ENCODE measurements around the genes ADRA1B and PTTG1.

DNA sequence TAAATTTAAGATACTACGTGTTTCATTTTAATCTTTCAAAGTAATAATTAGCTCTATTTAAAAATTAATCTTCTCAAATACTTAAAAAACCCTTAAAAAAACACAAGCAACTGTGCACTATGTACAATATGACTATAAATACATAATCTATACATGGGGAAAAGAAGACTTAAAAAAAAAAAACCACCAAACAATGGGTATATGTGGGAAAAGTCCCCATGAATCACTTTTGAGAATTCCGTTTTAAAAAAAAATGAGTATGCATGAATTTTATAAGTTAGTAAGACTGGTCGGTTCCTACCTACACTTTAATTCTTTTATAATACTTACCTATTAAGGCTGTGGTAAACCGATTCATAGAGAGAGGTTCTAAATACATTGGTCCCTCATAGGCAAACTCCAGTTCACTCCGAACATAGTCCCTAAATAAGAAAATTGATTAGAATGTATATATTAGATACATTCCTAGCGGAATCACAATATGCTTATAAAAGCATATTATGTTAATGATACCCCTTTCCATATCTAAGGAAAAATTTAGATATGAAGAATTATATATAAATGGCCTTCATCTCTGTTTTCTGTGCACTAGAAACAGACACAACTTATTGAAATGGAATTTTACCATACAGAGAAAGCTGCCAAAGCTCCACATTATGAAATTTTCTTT is 27.6 kb downstream of the RNF145 start:
- RRBS, result no CpG with 5 or more reads among the region's 6 CpGs

- RRBS, result no CpG with 5 or more reads among the region's 2 CpGs
These were observed 13.2 kb downstream of the RNF145 start for GRCh38 chr5:159195889-159196759.

DNA sequence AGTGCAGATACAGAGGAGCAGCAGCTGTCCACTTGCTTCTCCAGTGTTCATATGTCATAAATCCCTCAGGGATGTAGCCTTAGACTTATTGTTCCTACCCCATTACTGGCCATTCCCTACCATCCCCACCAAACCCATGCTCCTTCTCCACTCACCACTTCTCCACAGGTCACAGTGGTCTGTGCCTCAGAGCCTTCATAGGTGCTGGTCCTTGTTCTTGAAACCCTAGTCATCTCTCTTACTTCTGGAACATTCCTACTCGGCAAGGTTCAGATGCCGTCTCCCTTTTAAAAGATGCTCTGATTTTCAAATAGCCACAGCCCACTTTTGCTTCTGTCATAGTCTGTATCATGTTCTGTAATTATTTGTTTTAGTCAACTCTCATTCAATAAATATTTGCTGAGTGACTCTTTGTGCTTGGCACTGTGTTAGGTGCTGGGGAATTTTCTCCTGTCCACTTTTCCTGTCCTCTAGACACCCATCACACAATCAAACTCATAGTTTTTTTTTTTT is 181.2 kb upstream of the IL12B start:
- RRBS, result no CpG with 5 or more reads among the region's 2 CpGs

DNA sequence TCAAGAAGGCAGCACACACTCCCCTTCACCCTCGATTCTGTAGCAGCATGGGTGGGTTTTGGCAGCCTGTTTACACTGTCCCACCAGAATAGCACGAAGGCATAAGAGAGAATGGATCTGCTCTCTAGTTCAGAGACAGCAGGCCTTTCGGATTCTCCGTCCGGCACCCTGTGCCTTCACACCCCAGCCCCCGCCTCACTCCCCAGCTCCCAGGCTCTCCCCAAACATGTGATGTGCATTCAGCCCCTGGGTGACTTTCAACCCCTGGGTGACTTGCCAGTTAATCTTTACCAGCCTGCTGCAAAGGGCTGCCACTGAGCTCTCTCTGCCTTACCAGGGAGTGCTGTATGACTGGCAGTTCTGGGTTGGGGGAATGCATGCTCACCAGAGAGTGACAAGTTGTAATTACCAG is 5.0 kb upstream of the ADRA1B start:
- RRBS, result no CpG with 5 or more reads among the region's 6 CpGs

GRCh38 chr5:159912924-159913687 is 3.2 kb upstream of the ADRA1B start:
- RRBS, result no CpG with 5 or more reads among the region's 9 CpGs

GRCh38 chr5:159915744-159917018 is at the start of gene ADRA1B:
ADRA1B (plus strand) TSS chr5:159916482.
- RRBS, result 2% methylated on average over 19 of the region's 92 CpGs

DNA sequence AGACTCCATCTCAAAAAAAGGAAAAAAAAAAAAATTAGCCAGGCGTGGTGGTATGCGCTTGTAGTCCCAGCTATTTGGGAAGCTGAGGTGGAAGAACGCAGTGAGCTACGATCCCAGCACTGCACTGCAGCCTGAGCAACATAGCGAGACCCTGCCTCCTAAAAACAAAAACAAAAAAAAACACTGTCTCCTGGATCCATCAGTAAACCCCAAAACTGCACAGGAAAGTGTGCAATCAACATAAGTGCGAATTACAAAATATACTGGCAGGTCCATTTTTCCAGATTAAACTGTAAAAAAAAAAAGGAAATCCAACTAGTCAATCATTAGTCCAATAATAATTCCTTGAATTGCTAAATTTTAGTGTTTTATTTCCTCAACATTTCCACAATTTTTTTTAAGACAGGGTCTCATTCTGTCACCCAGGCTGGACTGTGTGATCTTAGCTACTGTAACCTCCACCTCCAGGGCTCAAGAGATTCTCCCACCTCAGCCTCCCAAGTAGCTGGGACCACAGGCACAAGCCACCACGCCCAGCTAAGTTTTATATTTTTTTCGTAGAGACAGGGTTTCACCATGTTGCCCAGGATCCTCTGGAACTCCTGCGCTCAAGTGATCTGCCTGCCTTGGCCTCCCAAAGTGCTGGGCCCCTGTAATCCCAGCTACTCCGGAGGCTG is 3.4 kb downstream of the PWWP2A start:
- RRBS, result no CpG with 5 or more reads among the region's 10 CpGs

GRCh38 chr5:160197175-160198272 is 31.8 kb upstream of the FABP6 start:
- RRBS, result no CpG with 5 or more reads among the region's 14 CpGs

DNA sequence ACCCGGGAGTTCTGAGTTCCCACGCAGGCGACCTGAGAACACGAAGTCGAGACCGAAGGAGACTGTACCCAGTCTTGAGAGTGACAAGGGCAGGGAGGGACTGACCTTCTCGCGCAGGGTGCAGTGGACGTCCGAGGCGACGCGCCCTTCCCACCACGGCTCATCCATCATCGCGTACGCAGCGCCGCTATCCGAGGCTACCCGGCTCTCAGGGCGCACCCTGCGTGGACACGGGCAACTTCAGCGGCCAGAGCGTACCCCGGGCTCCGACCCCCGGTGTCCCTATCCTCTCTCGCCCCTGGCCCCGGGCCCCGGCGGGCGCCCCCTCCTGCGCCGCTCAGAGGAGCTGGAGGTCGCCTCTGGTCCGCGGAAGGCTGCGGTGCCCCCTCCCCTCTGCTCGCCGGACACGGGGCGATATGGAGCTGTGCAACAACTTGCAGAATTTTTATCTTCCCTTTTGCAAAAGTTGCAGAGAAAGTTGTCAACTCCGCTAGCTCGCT is 561 bp downstream of the CCNJL start:
- RRBS, result 1% methylated on average over 16 of the region's 46 CpGs

DNA sequence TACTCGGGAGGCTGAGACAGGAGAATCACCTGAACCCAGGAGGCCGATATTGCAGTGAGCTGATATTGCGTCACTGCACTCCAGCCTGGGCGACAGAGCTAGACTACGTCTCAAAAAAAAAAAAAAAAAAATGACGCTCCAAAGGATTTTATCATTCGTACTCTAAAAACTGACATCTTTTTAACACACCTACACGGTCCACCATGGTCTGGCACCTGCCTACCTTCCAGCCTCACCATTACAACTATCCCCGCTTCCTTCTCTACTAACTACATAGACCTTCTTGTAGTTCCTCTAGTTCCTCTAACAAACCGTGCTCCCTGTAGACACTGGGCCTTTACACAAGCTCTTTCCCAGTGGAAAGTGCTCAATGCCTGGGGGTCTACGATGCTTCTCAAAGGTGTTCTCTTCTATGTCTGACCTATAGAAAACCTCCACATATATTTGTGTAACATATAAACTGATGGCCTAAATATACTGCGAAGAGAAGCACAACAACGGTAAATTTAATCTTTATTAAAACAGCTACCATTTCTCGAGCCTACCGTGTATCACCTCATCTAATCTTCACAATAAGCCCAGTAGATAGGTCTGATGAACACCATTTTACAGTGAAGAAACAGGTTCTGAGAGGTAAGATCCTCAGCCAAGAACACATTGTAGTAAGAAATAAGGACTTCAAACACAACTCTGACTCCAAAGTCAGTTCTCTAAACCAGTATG is 1.0 kb downstream of the SLU7 start:
- RRBS, result no CpG with 5 or more reads among the region's 15 CpGs

DNA sequence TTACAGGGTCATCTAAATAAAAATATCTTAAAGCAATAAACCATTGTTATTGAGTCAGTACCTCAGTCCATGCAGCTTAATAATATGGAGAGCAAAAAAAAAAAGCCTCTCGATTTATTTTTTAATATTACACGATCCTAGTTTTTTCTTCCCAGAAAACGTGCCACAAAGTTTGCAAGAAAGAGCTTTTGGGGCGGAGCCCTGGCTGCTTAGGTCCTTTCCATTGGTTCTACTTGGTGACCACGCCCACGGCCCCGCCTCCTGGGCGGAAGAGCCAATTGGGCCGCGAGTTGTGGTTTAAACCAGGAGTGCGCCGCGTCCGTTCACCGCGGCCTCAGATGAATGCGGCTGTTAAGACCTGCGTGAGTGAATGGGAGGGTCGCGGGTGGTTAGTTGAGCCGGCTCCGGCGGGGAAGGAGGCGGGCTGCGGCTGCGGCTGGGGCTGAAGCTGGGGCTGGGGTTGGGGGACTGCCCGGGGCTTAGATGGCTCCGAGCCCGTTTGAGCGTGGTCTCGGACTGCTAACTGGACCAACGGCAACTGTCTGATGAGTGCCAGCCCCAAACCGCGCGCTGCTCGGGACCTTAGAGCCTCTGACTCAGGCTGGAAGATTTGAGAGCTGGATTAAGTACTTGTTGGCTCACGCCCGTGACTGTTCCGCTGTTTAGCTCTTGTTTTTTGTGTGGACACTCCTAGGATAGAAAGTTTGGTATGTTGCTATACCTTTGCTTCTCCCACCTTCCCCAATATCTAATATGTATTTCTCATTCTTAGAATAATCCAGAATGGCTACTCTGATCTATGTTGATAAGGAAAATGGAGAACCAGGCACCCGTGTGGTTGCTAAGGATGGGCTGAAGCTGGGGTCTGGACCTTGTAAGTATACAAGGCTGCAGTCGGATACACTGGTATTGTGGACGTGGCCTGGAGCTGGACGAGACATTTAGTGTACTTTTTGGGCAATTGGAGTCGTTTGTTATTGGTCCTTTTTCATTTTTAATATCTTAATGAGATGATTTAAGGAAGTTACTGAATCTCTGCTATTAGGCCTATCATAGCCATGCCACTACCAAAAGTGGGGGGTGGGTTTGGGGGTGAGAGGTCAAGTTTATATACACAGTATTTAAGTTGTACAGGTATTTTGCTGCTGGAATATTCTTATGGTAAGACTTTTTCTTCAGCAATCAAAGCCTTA is at the start of gene PTTG1:
TSS of gene PTTG1 (plus strand) at position 326 of the 1,193 bp plus-strand sequence.
- RRBS, result under 1% methylated on average over 6 of the region's 44 CpGs

- RRBS, result no CpG with 5 or more reads among the region's 7 CpGs
These were observed 317.1 kb upstream of the ATP10B start for GRCh38 chr5:161169035-161169528.

GRCh38 chr5:161751531-161752041 is 66.1 kb downstream of the GABRA6 start:
- RRBS, result no CpG with 5 or more reads among the region's 9 CpGs

DNA sequence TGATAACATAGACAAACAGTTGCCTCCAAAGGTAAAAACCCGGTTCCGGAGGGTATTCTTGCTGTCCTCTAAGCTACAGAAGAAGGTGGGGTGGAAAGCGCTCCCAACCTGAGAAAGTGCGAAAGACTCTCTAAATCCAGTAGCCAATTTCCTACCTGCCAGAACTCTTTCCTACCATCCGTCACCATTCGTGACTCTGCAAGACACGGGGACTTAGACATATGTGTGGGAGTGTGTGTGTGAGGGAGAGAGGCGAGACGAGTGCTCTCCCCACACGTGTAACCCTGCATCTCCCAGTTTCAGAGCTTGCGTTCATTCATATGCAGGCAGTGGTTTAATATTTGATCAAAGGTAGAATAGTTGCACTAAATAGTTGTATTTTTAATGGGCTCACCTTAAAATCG is 482 bp upstream of the GABRA1 start:
- RRBS, result no CpG with 5 or more reads among the region's 12 CpGs

DNA sequence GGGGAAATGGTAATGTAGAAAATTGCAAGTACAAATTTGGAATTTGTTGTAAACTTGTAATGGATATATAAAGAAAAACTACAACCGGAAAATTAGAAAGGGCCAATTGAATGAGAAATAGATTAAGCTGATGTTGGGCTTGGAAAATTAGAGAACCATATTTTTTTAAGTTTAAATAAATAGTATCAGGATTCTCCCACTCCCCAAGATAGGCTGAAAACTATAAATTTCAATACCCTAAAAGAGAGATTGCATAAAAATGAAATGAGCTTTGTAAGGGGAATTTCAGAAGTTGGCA is 72.3 kb downstream of the GABRA1 start:
- RRBS, result no CpG with 5 or more reads among the region's 1 CpG

DNA sequence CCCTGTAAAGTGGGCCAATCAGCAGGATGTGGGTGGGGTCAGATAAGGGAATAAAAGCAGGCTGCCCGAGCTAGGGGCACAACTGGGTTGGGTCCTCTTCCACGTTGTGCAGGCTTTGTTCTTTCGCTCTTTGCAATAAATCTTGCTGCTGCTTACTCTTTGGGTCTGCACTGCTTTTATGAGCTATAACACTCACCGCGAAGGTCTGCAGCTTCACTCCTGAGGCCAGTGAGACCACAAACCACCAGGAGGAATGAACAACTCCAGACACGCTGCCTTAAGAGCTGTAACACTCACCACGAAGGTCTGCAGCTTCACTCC is 554.1 kb upstream of the CCNG1 start:
- RRBS, result no CpG with 5 or more reads among the region's 7 CpGs

- RRBS, result no CpG with 5 or more reads among the region's 13 CpGs
These were observed 2.3 kb upstream of the MAT2B start for GRCh38 chr5:163502943-163503736.

GRCh38 chr5:163506106-163506644 is 756 bp downstream of the MAT2B start:
- RRBS, result no CpG with 5 or more reads among the region's 8 CpGs

GRCh38 chr5:163517873-163518993 is 12.8 kb downstream of the MAT2B start:
- RRBS, result no CpG with 5 or more reads among the region's 9 CpGs

DNA sequence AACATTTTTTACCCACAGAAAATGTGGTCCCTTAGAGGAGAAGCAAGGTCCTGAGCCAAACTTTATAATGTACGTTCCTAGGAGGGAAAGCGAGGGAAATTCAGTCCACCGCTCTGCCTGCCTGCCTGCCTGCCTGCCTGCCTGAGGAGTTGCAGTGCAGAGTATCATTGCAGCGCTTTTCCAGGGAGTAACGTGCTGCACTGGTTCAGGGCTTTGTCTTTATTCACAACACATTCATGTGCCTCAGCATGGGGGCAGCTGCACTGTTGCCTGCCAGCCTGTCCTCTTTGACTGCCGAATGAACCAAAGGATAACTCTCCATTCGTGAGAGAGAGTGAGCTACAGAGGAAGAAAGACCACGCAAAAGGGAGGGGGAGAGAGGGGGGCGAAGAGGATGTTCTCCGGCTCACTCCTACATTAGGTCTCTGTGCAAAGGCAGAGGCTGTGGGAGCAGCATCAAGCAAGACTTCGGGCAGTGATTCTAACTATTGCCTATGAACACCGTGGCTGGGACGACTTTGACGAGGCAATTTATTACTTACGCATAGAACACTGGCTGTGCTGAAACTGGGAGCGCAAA is 791.2 kb downstream of the MAT2B start:
- RRBS, result no CpG with 5 or more reads among the region's 16 CpGs